ENCODE measurements around the gene MEPE.

DNA sequence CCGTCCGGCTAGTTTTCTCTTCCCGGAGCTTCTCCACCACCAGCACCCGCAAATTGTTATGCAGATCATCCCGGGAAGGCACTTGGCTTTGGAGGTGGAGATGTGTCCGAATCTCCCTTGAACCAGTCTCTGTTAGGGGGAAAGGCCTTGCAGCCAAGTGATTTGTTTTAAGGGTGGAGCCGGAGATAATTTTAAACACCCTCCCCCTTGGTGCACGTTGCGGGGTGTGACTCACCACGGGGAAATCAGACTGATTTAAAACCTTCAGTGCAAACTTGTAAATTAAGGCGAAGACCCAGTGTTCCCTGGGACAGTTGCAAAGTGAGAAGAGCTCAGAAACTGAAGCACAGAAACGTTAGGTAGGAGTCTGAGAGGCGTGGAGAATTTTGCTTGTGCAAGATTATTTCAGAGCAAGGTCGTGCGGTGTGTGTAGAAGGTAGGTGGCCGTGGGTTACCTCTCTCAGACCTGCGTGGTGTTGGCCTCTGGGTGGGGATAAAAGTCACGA lies 1.3 kb downstream of the AFF1 start:
- RAMPAGE, long total RNA: no peak
- RRBS: 0% methylated on average over 1 of the region's 18 CpGs
PRO-cap:
- standard: bidirectional peak, plus-strand start at position 347 of the sequence, minus-strand start at position 134 of the sequence
- CoPRO, capped RNA only, 2 experiments: peak in 2 of 2 experiments; most common plus-strand start position 285 of the sequence (in 2); most common minus-strand start position 134 of the sequence (in 2)
- CoPRO, capped and uncapped RNA, 2 experiments: peak in 2 of 2 experiments; most common plus-strand start position 285 of the sequence (in 2); most common minus-strand start position 60 of the sequence (in 1)
- CoPRO, uncapped RNA only, 2 experiments: peak in 1 of 2 experiments; most common plus-strand start position 285 of the sequence (in 1); most common minus-strand start position 60 of the sequence (in 1)
CAGE:
- cytosol, long polyA plus RNA: start-site peak on the plus strand centred at position 296 of the sequence, 134 bp wide, 69 and 106 reads in 2 replicates
- long polyA plus RNA: start-site peak on the plus strand centred at position 344 of the sequence, 72 bp wide, 159 and 129 reads in 2 replicates
- nucleolus, long total RNA: no peak
- nucleus, long polyA plus RNA: start-site peak on the plus strand centred at position 336 of the sequence, 56 bp wide, 110 and 155 reads in 2 replicates

DNA sequence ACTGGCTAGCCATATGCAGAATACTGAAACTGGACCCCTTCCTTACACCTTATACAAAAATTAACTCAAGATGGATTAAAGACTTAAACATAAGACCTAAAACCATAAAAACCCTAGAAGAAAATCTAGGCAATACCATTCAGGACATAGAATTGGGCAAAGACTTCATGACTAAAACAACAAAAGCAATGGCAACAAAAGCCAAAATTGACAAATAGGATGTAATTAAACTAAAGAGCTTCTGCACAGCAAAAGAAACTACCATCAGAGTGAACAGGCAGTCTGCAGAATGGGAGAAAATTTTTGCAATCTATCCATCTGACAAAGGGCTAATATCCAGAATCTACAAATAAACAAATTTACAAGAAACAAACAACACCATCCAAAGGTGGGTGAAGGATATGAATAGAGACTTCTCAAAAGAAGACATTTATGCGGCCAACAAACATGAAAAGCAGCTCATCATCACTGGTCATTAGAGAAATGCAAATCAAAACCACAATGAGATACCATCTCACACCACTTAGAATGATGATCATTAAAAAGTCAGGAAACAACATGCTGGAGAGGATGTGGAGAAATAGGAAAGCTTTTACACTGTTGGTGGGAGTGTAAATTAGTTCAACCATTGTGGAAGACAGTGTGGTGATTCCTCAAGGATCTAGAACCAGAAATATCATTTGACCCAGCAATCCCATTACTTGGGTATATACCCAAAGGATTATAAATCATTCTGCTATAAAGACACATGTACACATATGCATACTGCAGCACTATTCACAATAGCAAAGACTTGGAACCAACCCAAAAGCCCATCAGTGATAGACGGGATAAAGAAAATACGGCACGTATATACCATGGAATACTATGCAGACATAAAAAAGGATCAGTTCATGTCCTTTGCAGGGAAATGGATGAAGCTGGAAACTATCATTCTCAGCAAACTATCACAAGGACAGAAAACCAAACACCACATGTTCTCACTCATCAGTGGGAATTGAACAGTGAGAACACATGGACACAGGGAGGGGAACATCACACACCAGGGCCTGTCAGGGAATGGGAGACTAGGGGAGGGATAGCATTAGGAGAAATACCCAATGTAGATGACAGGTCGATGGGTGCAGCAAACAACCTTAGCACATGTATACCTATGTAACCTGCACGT lies 54.5 kb downstream of the AFF1 start:
- RAMPAGE, long total RNA: no peak
- RRBS: no CpG with 5 or more reads among the region's 6 CpGs
PRO-cap:
- standard: no peak
- CoPRO, capped RNA only, 2 experiments: no peak in any of the 2 experiments
- CoPRO, capped and uncapped RNA, 2 experiments: no peak in any of the 2 experiments
- CoPRO, uncapped RNA only, 2 experiments: no peak in any of the 2 experiments
CAGE:
- cytosol, long polyA plus RNA: no peak
- long polyA plus RNA: no peak
- nucleolus, long total RNA: no peak
- nucleus, long polyA plus RNA: no peak

GRCh38 chr4:86990139-86990630 lies 55.4 kb downstream of the AFF1 start:
- RAMPAGE, long total RNA: no peak
- RRBS: no CpG with 5 or more reads among the region's 3 CpGs
PRO-cap:
- standard: no peak
- CoPRO, capped RNA only, 2 experiments: no peak in any of the 2 experiments
- CoPRO, capped and uncapped RNA, 2 experiments: no peak in any of the 2 experiments
- CoPRO, uncapped RNA only, 2 experiments: no peak in any of the 2 experiments
CAGE:
- cytosol, long polyA plus RNA: no peak
- long polyA plus RNA: no peak
- nucleolus, long total RNA: no peak
- nucleus, long polyA plus RNA: no peak

DNA sequence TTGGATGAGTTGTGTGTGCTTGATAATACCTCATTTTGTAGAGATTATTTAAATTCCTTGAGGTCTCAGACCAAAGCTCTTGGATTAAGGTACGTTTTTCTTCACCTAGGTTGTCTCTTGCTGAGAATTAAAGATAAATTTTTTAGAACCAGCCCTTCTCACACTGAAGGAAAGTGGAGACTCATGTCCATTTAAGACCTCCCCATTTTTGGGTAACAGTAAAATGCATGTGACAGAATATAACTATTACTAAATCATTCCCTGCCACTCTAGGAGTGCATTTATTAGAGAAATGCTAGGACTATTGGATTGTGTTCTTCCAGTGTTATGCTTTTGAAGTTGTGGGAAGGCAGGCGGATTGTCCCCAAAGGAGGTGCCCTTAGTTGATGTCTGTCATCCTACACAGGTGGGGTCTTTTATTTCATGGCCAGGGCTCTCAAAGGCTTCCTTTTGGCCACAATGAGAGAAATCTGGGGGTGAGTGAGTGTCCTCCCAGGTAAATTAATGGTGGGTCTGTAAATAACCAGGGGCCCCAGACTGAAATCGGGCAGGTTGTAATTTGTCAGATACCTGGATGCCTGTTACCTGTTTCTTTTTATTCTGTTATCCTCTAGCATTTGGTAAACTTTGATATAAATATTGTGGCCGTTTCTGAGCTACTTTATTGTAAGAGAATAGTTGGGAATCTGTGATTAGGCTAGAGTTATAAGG lies 93.9 kb downstream of the AFF1 start:
- RAMPAGE, long total RNA: no peak
- RRBS: no CpG with 5 or more reads among the region's 4 CpGs
PRO-cap:
- standard: no peak
- CoPRO, capped RNA only, 2 experiments: no peak in any of the 2 experiments
- CoPRO, capped and uncapped RNA, 2 experiments: no peak in any of the 2 experiments
- CoPRO, uncapped RNA only, 2 experiments: no peak in any of the 2 experiments
CAGE:
- cytosol, long polyA plus RNA: no peak
- long polyA plus RNA: no peak
- nucleolus, long total RNA: no peak
- nucleus, long polyA plus RNA: no peak

GRCh38 chr4:87041109-87041838 lies 106.5 kb downstream of the AFF1 start:
- RAMPAGE, long total RNA: no peak
- RRBS: no CpG with 5 or more reads among the region's 8 CpGs
PRO-cap:
- standard: no peak
- CoPRO, capped RNA only, 2 experiments: no peak in any of the 2 experiments
- CoPRO, capped and uncapped RNA, 2 experiments: no peak in any of the 2 experiments
- CoPRO, uncapped RNA only, 2 experiments: no peak in any of the 2 experiments
CAGE:
- cytosol, long polyA plus RNA: no peak
- long polyA plus RNA: no peak
- nucleolus, long total RNA: no peak
- nucleus, long polyA plus RNA: no peak

- RAMPAGE, long total RNA: no peak
- RRBS: no CpG with 5 or more reads among the region's 8 CpGs
PRO-cap:
- standard: no peak
- CoPRO, capped RNA only, 2 experiments: no peak in any of the 2 experiments
- CoPRO, capped and uncapped RNA, 2 experiments: no peak in any of the 2 experiments
- CoPRO, uncapped RNA only, 2 experiments: peak in 2 of 2 experiments; most common plus-strand start chr4:87045842 (in 1)
CAGE:
- cytosol, long polyA plus RNA: no peak
- long polyA plus RNA: no peak
- nucleolus, long total RNA: no peak
- nucleus, long polyA plus RNA: no peak
These were observed 111.0 kb downstream of the AFF1 start for GRCh38 chr4:87045556-87046400.

GRCh38 chr4:87055225-87056186 lies 120.7 kb downstream of the AFF1 start:
- RAMPAGE, long total RNA: no peak
- RRBS: no CpG with 5 or more reads among the region's 3 CpGs
PRO-cap:
- standard: no peak
- CoPRO, capped RNA only, 2 experiments: no peak in any of the 2 experiments
- CoPRO, capped and uncapped RNA, 2 experiments: no peak in any of the 2 experiments
- CoPRO, uncapped RNA only, 2 experiments: no peak in any of the 2 experiments
CAGE:
- cytosol, long polyA plus RNA: no peak
- long polyA plus RNA: no peak
- nucleolus, long total RNA: no peak
- nucleus, long polyA plus RNA: no peak

- RAMPAGE, long total RNA: no peak
- RRBS: no CpG with 5 or more reads among the region's 9 CpGs
PRO-cap:
- standard: no peak
- CoPRO, capped RNA only, 2 experiments: no peak in any of the 2 experiments
- CoPRO, capped and uncapped RNA, 2 experiments: no peak in any of the 2 experiments
- CoPRO, uncapped RNA only, 2 experiments: peak in 2 of 2 experiments; most common plus-strand start chr4:87117272 (in 2)
CAGE:
- cytosol, long polyA plus RNA: no peak
- long polyA plus RNA: no peak
- nucleolus, long total RNA: no peak
- nucleus, long polyA plus RNA: no peak
These were observed 103.3 kb downstream of the KLHL8 start for GRCh38 chr4:87116989-87117727.

- RAMPAGE, long total RNA: no peak
- RRBS: no CpG with 5 or more reads among the region's 6 CpGs
PRO-cap:
- standard: no peak
- CoPRO, capped RNA only, 2 experiments: no peak in any of the 2 experiments
- CoPRO, capped and uncapped RNA, 2 experiments: no peak in any of the 2 experiments
- CoPRO, uncapped RNA only, 2 experiments: peak in 1 of 2 experiments; most common plus-strand start chr4:87122372 (in 1)
CAGE:
- cytosol, long polyA plus RNA: no peak
- long polyA plus RNA: no peak
- nucleolus, long total RNA: no peak
- nucleus, long polyA plus RNA: no peak
These were observed 98.2 kb downstream of the KLHL8 start for GRCh38 chr4:87122182-87122655.

- RAMPAGE, long total RNA: no peak
- RRBS: 3% methylated on average over 29 of the region's 51 CpGs
PRO-cap:
- standard: bidirectional peak, plus-strand start at chr4:87219787, minus-strand start at chr4:87219703; bidirectional peak, plus-strand start at chr4:87220104, minus-strand start at chr4:87219862
- CoPRO, capped RNA only, 2 experiments: peak in 1 of 2 experiments; most common plus-strand start chr4:87220104 (in 1); most common minus-strand start chr4:87219915 (in 1)
- CoPRO, capped and uncapped RNA, 2 experiments: peak in 1 of 2 experiments; most common plus-strand start chr4:87220104 (in 1); most common minus-strand start chr4:87220110 (in 1)
- CoPRO, uncapped RNA only, 2 experiments: no peak in any of the 2 experiments
CAGE:
- cytosol, long polyA plus RNA: no peak
- long polyA plus RNA: no peak
- nucleolus, long total RNA: no peak
- nucleus, long polyA plus RNA: no peak
These were observed 689 bp downstream of the KLHL8 start for GRCh38 chr4:87219586-87220271.

DNA sequence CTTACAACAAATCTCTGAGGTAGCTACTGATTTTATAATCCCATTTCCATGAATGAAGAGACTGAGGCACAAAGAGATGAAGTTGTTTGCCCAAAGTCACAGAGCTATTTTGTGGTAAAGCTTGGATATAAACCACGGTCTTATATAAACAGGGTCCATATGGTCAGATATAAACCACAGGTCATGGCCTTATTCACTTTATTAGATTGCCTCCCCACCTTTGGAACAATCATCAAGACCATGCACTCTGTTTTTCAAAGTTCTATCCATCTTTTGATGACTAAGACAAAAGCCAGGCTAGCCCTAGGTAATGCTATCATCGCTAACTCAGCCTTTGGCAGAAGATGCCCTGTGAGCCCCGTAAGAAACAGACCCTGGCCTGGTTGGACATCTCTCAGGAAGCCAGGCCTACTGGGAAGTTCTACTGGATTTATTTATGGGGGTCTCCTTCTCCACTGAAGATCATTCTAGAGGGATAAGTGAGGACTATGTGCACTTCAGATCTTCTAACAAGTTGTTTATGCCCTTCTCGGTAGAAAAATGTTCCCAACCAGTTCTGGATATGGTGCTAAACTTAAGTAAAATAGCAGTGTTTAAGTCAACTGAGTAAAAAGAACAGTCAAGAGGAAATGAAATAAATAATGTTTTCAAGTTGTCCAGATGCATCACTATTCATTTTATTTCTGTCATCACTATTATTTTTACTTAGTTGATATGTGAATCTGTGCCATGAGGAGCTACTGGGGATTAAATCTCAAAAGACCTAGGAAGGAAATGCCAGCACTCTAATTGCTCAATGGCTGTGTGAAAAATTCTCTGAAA lies 2.1 kb downstream of the SPARCL1 start:
- RAMPAGE, long total RNA: no peak
- RRBS: no CpG with 5 or more reads among the region's 4 CpGs
PRO-cap:
- standard: no peak
- CoPRO, capped RNA only, 2 experiments: no peak in any of the 2 experiments
- CoPRO, capped and uncapped RNA, 2 experiments: no peak in any of the 2 experiments
- CoPRO, uncapped RNA only, 2 experiments: no peak in any of the 2 experiments
CAGE:
- cytosol, long polyA plus RNA: no peak
- long polyA plus RNA: no peak
- nucleolus, long total RNA: no peak
- nucleus, long polyA plus RNA: no peak

GRCh38 chr4:87679662-87680255 lies 29.7 kb downstream of the DMP1 start:
- RAMPAGE, long total RNA: no peak
- RRBS: no CpG with 5 or more reads among the region's 9 CpGs
PRO-cap:
- standard: no peak
- CoPRO, capped RNA only, 2 experiments: no peak in any of the 2 experiments
- CoPRO, capped and uncapped RNA, 2 experiments: no peak in any of the 2 experiments
- CoPRO, uncapped RNA only, 2 experiments: no peak in any of the 2 experiments
CAGE:
- cytosol, long polyA plus RNA: no peak
- long polyA plus RNA: no peak
- nucleolus, long total RNA: no peak
- nucleus, long polyA plus RNA: no peak

DNA sequence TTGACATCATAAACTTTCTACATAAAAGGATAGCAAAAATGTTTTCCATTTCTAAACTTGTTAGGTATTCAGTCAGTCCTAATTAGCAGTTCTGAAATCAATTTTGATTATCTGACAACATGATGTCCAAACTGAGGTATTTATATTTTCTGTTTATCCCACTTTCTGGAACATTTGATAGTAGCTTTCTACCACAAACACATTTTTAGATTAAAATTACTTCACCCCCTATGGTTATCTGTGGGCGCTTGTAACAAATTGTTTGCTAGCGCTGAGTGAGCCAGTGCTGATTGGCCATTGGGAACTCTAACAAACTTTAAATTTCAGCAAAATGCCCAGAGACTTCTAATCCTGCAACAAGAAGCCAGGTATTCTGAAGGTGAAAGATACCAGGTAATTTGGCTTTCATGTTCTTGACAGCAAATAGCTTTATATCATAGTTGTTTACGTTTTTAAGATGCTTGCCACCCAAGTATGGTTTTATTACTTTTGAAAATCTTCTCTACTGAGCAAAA lies at the start of gene MEPE:
MEPE (plus strand) TSS at position 348 of the 515 bp plus-strand sequence.
- RAMPAGE, long total RNA: no peak
- RRBS: no CpG with 5 or more reads among the region's 3 CpGs
PRO-cap:
- standard: no peak
- CoPRO, capped RNA only, 2 experiments: no peak in any of the 2 experiments
- CoPRO, capped and uncapped RNA, 2 experiments: no peak in any of the 2 experiments
- CoPRO, uncapped RNA only, 2 experiments: no peak in any of the 2 experiments
CAGE:
- cytosol, long polyA plus RNA: no peak
- long polyA plus RNA: no peak
- nucleolus, long total RNA: no peak
- nucleus, long polyA plus RNA: no peak

GRCh38 chr4:88008679-88009295 lies 1.4 kb downstream of the PKD2 start:
- RAMPAGE, long total RNA: no peak
- RRBS: no CpG with 5 or more reads among the region's 5 CpGs
PRO-cap:
- standard: no peak
- CoPRO, capped RNA only, 2 experiments: no peak in any of the 2 experiments
- CoPRO, capped and uncapped RNA, 2 experiments: no peak in any of the 2 experiments
- CoPRO, uncapped RNA only, 2 experiments: no peak in any of the 2 experiments
CAGE:
- cytosol, long polyA plus RNA: no peak
- long polyA plus RNA: no peak
- nucleolus, long total RNA: no peak
- nucleus, long polyA plus RNA: no peak

DNA sequence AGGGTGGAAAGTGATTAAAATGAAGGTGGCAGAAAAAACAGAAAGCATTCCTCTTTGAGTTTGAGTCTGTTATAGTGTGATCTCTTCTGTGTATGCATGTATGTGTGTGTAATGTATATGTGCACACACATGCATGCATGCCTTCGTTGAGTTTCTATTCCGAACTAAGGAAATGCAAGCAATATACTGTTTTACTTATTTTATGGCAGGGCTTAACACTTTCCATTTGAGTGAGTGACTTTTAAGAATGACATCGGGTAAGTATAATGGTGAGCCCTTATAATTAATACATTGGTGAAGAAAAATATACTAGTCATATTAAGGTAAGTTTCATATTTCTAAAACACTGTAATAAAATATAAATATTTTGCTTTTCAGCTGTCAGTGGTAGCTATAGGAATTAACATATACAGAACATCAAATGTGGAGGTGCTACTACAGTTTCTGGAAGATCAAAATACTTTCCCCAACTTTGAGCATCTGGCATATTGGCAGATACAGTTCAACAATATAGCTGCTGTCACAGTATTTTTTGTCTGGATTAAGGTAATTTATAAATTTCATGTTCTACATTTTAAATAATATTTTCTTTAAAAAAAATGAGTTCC lies 44.3 kb downstream of the PKD2 start:
- RAMPAGE, long total RNA: no peak
- RRBS: no CpG with 5 or more reads among the region's 3 CpGs
PRO-cap:
- standard: no peak
- CoPRO, capped RNA only, 2 experiments: no peak in any of the 2 experiments
- CoPRO, capped and uncapped RNA, 2 experiments: no peak in any of the 2 experiments
- CoPRO, uncapped RNA only, 2 experiments: no peak in any of the 2 experiments
CAGE:
- cytosol, long polyA plus RNA: no peak
- long polyA plus RNA: no peak
- nucleolus, long total RNA: no peak
- nucleus, long polyA plus RNA: no peak

- RAMPAGE, long total RNA: no peak
PRO-cap:
- standard: no peak
- CoPRO, capped RNA only, 2 experiments: no peak in any of the 2 experiments
- CoPRO, capped and uncapped RNA, 2 experiments: no peak in any of the 2 experiments
- CoPRO, uncapped RNA only, 2 experiments: no peak in any of the 2 experiments
CAGE:
- cytosol, long polyA plus RNA: no peak
- long polyA plus RNA: no peak
- nucleolus, long total RNA: no peak
- nucleus, long polyA plus RNA: no peak
These were observed 46.3 kb downstream of the ABCG2 start for GRCh38 chr4:88112237-88112514.

DNA sequence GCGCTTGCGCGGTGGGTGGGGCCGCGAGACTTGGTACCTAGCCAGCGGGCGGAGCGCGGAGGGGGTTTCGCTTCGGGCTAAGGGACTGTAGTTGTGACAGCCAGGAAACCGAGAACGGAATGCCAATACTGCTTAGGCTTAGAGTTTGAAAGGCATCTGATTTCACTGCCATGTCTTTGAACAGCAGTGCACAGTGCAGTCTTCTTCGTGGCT lies 388 bp upstream of the PPM1K start:
- RAMPAGE, long total RNA: no peak
- RRBS: no CpG with 5 or more reads among the region's 14 CpGs
PRO-cap:
- standard: bidirectional peak, plus-strand start at position 90 of the sequence, minus-strand start outside the sequence
- CoPRO, capped RNA only, 2 experiments: peak in 2 of 2 experiments; most common plus-strand start position 90 of the sequence (in 2)
- CoPRO, capped and uncapped RNA, 2 experiments: no peak in any of the 2 experiments
- CoPRO, uncapped RNA only, 2 experiments: no peak in any of the 2 experiments
CAGE:
- cytosol, long polyA plus RNA: no peak
- long polyA plus RNA: no peak
- nucleolus, long total RNA: no peak
- nucleus, long polyA plus RNA: no peak

GRCh38 chr4:88341035-88341574 lies 37.5 kb upstream of the HERC6 start:
- RAMPAGE, long total RNA: no peak
- RRBS: no CpG with 5 or more reads among the region's 3 CpGs
PRO-cap:
- standard: no peak
- CoPRO, capped RNA only, 2 experiments: no peak in any of the 2 experiments
- CoPRO, capped and uncapped RNA, 2 experiments: no peak in any of the 2 experiments
- CoPRO, uncapped RNA only, 2 experiments: no peak in any of the 2 experiments
CAGE:
- cytosol, long polyA plus RNA: no peak
- long polyA plus RNA: no peak
- nucleolus, long total RNA: no peak
- nucleus, long polyA plus RNA: no peak

All from K562 (cell line).